Colonic mucosa (tissue), 1 donor: ENCODE measurements around the genes NBPF15 and ANKRD34A.

DNA sequence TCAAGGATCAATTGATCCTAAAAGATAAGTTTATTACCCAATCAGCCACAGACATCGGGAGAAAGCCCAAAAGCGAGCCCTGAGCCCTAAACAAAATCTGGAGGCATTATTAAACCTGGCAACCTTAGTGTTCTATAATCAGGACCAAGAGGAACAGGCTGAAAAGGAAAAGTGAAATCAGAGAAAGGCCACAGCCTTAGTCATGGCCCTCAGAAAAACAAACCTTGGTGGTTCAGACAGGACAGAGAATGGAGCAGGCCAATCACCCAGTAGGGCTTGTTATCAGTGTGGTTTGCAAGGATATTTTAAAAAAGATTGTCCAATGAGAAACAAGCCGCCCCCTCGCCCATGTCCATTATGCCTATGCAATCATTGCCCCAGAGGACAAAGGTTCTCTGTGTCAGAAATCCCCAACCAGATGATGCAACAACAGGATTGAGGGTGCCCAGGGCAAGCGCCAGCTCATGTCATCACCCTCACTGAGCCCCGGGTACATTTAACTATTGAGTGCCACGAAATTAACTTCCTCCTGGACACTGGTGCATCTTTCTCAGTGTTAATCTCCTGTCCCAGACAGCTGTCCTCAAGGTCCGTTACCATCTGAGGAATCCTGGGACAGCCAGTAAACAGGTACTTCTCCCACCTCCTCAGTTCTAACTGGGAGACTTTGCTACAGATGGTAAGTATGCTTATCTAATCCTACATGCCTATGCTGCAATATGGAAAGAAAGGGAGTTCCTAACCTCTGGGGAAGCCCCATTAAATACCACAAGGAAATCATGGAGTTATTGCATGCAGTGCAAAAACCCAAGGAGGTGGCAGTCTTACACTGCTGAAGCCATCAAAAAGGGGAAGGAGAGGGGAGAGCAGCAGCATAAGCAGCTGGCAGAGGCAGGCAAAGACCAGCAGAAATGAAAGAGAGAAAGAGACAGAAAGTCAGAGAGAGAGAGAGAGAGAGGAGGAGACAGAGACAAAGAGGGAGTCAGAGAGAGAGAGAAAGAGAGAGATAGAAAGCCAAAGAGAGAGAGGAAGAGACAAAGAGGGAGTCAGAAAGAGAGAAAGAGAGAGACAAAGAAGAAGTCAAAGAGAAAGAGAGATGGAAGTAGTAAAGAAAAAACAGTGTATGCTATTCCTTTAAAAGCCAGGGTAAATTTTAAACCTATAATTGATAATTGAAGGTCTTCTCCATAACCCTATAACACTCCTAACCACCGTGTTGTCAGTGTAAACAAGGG lies 326.9 kb downstream of the SRGAP2C start:
- PRO-cap, result no peak

- PRO-cap, result no peak
Measured at GRCh38 chr1:143874565-143874873, 31.3 kb downstream of the H3-7 start.

- PRO-cap, result unidirectional peak, minus-strand start at chr1:144461659
Measured at GRCh38 chr1:144460974-144461969, at the start of gene NBPF15. NBPF15 (minus strand) TSS chr1:144461669.

DNA sequence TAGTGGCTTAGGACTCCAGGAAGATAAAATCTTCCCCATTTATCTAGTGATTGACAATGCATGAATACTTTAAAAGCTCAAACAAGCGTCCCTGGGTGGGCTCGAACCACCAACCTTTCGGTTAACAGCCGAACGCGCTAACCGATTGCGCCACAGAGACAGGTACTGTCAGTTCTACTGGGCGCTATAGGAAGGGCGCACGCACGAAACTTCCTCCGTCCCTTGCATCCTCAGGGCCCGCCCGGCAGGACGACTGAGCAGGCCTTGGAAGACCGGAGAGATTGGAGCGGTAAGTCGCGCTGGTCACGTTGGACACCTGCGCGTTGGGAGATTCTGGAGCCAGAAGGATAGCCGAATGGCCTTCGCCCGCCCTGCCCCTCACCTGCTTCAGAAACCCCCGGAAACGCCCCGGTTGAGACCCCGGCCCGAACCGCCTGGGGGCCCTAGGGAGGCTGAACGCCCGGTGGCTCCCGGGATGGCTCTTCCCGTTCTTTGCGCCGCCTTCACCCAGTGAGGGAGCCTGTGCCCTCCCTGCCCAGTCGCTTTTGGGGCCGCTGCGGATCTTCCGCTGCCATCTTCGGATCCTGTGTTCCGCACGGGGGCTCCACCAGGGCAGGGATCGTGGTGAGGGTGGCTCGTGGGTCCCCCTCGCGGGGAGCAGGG lies 25.1 kb upstream of the PPIAL4F start:
- PRO-cap, result no peak

GRCh38 chr1:145129028-145129291 lies 33.2 kb downstream of the FAM72D start:
- PRO-cap, result no peak

DNA sequence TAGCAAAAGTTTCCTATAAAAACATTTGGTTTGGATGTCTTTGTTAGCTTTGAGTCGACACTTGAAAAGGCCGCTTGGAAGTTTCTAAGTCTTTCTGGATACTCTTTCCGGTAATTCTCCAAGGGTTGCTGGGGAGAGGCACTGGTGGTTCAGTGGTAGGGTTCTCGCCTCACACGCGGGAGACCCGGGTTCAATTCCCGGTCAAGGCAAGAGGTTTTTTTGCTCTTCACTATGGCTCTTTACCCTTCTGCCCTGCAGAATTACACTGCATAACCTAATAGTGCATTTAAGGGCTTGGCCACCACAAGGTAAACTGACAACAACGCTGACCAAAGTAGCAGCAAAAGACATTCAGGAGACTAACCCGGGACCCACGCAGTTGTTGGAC lies 65.2 kb downstream of the FAM72D start:
- PRO-cap, result no peak

DNA sequence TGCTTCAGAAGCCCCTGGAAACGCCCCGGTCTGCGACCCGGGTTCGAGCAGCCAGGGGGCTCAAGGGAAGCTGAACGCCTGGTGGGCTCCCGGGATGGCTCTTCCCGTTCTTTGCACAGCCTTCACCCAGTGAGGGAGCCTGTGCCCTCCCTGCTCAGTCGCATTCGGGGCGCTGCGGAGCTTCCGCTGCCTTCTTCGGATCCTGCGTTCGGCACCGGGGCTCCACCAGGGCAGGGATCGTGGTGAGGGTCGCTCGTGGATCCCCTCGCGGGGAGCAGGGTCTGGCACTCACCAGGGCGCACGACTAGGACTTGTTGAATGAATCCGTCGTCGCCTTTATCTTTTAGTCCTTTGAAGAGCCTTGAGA lies 50.3 kb upstream of the NBPF20 start:
- PRO-cap, result no peak

GRCh38 chr1:145744525-145744935 lies 25.2 kb downstream of the CD160 start:
- PRO-cap, result no peak

DNA sequence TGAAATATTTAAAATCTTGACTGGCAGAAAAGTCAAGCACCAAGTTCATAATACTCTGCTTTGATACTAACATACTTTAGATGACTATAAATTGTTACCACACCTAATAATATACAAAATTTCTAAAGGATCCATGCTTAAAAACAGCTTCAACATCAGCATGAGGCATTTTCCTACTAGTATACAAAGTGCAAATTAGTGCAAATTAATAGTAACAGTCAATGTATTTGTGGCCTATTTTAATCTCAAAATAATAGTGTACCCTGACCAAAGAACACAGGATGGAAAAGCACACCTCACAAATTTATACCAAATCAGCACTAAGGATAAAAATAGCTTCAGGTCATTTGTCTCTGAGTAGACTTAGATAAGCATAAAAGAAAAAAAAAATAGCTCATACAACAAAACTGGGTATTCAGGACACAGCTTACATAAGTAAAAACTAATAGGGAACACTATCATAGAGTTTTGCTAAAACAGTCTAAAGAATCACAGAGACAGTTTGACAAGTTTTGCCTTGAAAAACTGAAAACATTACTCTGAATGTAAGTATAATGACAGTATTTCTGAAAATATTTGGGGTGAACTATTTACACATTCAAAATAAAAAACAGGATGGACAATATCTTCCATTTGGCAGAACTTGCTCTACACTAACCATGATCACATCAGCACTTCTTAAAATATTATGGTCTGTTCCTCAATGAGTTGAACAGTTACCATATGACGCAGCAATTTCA lies 46.5 kb downstream of the RNF115 start:
- PRO-cap, result no peak

DNA sequence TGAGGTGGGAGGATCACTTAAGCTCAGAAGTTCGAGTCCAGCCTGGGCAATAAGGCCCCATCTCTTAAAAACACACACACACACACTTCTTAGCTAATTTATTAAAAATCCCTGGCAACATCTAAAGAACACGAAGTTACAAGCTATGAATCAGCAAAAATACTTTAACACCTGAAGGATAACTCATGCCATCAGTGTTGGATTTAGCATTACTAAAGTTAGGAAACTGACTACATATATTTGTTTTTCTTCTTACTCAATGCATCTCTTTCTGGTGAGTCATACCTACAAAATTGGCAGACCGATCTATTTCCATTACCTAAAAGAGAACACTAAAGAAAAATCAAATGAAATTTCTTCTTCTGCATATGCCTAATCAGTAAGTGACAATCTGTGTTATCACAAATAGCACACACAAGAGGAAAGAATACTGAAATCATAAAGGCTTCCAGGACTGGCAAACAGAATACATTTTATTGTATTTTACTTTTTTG lies 41.5 kb downstream of the RNF115 start:
- PRO-cap, result no peak

GRCh38 chr1:145919943-145920727 lies 1.6 kb upstream of the PEX11B start:
- PRO-cap, result no peak

- PRO-cap, result no peak
Measured at GRCh38 chr1:145920853-145921410, 2.4 kb upstream of the PEX11B start.

- PRO-cap, result bidirectional peak, plus-strand start at chr1:145960600, minus-strand start at chr1:145960563; bidirectional peak, plus-strand start at chr1:145960932, minus-strand start at chr1:145960806
Measured at GRCh38 chr1:145960035-145961023, 2.5 kb upstream of the LIX1L start.

DNA sequence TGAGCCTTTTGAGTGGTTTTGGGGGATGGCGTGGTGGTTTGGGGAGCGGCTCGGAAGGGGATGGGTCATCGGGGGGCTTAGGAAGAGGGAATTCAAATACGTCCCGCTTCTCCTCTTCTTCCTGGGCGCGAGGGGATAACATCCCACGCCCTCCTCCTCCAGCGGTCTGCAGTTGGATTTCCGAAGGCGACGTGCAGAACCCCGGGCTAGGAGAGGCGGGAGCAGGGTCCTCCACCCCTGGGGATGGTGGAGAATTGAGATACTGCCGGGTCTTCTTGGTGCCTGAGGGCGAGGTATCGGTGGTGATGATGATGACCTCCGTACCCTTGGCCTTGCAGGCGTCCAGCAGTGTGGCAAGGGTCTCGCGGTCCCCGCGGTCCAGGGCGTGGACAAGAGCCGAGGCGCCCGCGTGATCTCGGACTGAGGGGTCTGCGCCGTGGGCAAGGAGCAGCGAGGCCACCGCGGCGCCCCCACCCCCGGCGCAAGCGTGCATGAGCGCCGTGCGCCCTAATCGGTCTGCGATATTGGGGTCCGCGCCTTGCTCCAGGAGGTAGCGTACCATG lies 3.3 kb downstream of the ANKRD34A start:
- PRO-cap, result no peak

DNA sequence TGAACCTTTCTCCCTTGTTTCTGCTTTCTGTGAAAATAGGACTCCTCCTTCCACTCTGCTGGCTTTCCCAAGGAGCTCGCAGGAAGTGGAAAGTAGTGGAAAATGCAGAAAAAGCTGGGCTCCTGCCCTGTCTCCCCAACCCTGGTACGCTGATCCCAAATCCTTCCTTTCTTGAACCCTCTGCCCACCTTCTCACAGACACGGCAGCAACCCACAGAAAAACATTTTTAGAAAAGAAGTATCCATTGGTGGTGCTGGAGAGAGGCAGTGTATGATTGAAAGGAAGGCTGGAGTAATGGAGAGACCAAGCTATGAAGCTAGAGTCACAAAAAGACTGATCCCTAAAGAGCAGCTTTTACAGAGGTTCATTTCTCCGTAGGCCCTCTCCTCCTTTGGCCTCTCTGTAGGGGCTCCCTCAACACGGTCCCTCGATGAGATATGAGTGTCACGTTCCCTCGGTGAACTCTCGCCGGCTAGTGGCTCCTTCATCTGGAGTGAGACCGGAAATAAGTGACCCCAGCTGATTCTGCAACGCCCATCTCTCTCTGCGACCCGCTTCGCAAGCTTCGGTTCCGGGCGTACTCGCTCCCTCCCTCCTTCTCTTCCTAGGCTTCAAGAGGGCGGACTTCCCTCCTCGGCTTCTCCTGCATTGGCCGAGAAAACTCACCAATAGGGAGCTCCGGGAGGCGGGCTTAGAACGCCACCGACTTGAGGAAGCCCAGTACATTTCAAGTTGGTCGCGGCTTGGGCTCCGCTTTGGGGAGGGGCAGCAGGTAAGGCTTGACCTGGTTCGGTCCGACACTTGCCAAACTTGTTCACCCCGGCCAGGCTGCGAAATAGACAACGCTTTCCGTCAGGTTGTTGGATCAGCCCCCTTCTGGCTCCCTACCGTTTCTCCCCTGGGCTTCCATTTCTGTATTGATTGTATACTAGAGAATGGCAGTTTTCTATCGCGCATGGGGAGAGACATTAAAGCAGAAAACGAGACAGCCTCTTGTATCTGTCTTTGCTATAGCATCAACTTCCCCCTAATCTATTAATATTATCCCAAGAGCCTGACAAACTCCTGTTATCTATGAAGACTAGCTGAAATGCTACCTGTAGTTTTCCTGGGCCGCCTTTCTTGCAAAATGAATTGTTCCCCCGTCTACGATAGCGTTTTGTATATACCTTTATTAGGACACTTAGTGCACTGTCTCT lies at the start of gene ANKRD34A:
TSS of gene ANKRD34A (minus strand) at position 580 of the 1,200 bp plus-strand sequence.
- PRO-cap, result bidirectional peak, plus-strand start at position 721 of the sequence, minus-strand start at position 607 of the sequence

DNA sequence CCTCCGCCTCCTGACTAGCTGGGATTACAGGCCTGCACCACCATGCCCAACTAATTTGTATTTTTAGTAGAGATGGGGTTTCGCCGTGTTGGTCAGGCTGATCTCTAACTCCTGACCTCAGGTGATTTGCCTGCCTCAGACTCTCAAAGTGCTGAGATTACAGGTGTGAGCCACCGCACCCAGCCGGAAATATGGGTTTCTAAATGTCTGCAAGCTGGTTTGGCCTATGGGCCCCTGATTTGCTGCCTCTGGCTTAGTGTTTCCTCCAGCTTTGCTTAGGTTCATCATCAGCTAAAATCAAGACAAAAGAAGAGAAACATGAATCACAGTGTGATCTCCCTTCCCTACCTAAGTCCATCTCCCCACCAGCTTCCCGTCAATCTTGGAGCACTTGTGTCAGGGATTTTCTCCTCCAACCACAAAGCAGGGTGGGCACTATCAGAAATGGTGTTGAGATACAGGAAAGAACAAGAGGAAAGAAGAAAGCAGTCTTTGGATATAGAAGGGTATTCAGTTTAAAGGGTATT lies 11.9 kb downstream of the TXNIP start:
- PRO-cap, result no peak

- PRO-cap, result no peak
Measured at GRCh38 chr1:145989724-145990291, 6.6 kb downstream of the TXNIP start.

- PRO-cap, result no peak
Measured at GRCh38 chr1:146016295-146016687, 5.2 kb downstream of the HJV start.

- PRO-cap, result no peak
Measured at GRCh38 chr1:146172544-146173025, 28.0 kb upstream of the NBPF10 start.

GRCh38 chr1:146443841-146444347 lies 99.3 kb upstream of the PPIAL4H start:
- PRO-cap, result no peak